ENCODE results near the gene GAL.

- PRO-cap: no peak
Measured at GRCh38 chr11:68316840-68317496, 4.6 kb downstream of the LRP5 start.

DNA sequence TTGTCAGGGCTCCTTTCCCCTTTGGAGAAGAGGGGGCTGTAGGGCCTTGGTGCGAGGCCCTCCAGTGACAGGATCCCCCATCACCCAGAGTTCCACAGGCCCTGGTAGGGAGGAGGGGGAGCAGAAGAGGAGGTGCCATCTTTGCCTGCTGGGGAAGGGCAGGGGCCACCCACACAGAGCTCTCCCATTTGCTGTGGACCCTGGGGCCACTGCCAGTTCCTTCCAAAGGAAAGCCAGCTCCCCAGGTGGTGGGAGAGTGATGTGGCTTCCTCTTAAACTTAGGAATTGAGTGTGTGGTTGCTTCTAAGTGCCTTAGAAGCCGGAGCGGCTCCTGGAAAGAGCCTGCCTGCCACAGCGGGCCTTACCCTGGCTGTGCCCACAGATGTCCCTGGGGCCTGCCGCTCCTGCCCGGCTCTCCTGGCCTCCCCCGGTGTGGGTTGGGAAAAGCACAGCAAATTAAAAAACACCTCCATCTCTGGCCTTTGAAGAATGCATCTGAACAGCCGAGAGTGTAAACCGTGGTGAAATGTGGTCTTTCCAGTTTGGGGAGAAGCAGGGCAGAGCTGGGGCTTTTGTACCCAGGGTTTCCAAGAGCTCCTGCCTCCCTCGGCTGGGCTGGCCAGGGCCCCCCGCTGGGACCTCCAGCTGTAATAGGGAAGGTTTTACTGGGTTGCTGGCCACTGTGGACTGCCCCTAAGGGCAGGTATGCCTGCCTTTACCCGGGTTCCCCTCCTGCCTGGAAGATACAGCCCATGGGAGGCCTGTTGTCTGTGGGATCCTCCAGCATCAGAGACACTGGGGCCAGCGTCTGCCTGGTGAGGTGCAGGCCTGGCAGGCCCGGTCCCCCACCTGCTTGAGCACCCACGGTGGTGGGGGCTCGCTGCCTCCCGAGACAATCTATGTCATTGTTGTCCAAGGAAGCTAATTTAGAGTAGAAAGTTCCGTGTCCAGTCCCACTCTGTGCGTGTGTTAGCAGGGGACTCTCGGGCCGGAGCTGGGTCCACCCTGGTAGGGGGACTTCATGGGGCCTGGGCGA is 30.2 kb downstream of the LRP5 start:
- PRO-cap: unidirectional peak, plus-strand start at position 315 of the sequence

- PRO-cap: no peak
Measured at GRCh38 chr11:68349453-68349925, 37.1 kb downstream of the LRP5 start.

- PRO-cap: unidirectional peak, minus-strand start at chr11:68354297
Measured at GRCh38 chr11:68353940-68354981, 41.9 kb downstream of the LRP5 start.

- PRO-cap: no peak
Measured at GRCh38 chr11:68403356-68403827, 57.2 kb upstream of the PPP6R3 start.

DNA sequence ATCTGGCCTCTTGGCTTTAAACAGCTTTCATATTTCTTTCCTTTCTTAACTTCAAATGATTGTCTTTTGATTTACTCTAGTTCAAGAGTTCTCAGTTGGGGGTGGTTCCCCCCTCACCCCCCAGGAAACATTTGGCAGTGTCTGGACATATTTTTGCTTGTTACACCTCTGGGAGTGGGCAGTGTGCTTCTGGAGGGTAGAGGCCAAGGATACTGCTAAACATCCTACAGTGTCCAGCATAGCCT is 3.1 kb downstream of the PPP6R3 start:
- PRO-cap: no peak

DNA sequence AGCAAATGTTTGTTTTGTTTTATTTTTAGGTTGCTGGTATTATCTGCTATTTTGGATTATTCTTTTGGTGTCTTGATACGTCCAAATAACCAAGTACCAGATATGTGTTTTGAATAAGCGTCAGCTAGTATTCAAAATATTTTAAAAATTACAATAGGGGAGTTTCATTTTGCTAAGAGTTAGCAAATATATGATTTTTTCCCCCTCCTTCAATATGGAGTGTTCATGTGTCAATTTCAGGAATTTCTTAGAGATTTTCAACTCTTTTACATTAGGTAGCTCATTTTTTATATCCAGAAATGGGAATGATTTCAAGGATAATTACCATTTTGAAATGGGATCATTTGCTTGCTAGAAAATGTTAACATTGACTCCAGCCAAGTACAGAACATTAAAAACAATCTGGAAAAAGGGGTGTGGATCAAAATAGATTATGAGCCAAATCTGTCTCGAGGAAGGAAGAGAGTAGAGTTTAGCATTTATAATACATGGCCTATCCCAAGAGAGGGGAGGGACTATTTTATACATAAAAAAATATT is 20.1 kb downstream of the PPP6R3 start:
- PRO-cap: no peak

DNA sequence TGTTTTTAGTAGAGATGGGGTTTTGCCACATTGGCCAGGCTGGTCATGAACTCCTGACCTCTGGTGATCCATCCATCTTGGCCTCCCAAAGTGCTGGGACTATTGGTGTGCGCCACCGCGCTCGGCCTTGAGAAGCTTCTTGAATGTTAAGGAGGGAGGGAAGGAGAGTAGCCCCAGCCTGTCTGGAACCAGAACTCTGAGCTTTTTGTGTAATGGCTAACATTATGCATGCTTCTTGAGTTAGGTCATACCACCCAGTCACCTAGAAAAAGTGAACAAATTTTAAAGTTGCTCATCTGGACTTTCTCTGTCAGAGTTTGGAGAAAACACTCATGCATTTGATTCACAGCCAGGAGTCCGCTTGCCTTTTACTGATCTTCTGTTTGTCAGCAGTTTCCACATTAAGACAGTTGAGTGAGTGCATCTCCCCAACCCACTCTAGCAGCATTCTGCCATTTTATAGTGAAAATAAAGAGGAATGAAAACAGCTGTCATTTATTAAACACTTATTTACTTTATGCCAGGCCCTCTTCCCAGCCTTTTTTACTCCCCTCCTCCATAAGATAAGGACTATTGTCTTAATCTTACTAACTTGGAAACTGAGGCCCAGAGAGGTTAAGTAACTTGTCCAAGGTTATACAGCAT is 82.1 kb downstream of the PPP6R3 start:
- PRO-cap: no peak

DNA sequence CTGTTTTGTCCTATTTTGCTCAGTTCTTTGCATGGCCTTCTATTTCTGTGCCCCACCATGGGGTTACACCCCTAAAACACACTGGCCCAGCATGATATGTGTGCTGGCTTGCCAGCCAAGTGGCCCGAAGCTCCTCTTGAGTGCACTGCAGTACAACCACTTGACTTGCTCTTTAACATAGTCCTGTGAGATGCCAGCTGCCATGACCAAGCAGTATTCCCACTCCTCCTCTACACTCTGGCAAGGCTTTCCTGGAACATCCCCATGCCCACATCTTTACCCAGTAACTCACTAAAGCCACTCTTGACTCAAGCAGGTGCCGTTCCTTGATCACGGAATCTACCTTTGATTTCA is 102.9 kb upstream of the GAL start:
- PRO-cap: no peak

DNA sequence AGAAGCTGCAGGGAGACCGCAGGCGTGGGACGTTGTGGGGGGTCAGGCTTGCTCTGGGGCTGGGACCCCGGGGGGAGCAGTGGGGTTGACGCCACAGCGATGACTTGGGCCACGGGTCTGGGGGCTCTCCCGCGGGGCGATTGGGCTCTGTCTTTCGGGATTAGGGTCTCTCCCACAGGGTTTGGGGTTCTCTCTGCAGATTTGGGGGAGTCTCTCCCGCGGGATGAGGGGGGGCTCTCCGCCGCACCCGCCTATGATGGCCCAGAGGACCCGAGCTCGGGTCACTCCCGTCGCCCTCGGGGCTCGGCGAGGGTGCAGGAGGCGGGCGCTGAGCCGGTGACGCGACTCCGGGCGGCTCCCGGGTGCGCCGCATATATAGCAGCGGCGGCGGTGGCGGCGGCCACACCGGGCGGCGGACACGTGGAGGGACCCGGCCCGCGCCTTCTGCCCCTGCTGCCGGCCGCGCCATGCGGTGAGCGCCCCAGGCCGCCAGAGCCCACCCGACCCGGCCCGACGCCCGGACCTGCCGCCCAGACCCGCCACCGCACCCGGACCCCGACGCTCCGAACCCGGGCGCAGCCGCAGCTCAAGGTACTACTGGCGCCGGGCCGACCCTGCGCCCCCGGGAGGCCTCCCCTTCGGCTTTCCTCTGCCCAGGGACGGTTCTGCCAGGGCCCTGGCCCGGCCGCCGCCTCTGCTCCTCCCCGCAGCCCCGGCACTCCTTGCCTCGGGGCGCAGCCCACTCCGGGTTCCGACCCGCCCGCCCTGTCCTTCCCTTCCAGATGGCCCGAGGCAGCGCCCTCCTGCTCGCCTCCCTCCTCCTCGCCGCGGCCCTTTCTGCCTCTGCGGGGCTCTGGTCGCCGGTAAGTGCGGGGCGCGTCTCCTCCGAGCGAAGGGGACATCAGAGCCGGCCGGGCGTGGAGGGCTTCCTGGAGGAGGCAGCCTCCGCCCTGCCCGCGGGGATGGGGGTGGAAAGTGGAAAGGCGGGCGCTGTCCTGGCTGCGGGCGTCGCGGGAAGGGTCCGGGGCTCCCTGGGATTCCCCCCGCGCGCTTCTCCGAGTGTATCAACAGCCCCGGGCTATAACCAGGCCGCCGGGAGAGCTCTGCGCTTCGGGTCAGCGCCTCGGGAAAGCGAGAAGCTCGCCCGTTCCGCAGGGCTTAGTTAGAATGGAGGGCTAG is at the start of gene GAL:
GAL (plus strand) TSS at position 403 of the 1,179 bp plus-strand sequence.
- PRO-cap: no peak

DNA sequence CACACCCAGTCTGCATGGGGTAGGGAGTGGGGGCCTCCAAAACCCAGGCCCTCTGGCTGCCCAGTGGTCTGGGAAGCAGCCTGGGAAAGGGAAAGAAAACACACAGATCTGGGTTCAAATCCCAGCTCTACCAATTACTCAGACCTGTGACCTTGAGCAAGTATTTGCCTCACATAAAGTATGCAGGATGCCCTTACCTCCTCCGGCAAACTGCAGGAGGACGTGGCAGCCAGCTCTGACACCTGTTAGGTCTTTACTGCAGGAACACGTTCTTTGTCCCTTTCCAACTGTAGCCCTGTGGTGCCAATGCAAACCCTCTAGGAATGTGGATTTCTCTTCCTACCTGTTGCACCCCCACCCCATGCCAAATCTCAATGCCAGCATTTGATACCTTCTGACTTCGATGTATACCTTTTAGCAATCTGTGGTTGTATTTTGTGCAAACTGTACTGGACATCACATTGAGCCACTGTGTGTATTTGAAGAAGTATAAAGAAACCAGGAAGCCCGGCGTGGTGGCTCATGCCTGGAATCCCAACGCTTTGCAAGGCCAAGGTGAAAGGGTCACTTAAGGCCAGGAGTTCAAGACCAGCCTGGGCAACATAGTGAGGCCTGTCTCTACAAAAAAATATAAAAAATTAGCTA is 5.9 kb downstream of the CPT1A start:
- PRO-cap: no peak

- PRO-cap: no peak
Measured at GRCh38 chr11:68839928-68840518, 1.7 kb downstream of the CPT1A start.

DNA sequence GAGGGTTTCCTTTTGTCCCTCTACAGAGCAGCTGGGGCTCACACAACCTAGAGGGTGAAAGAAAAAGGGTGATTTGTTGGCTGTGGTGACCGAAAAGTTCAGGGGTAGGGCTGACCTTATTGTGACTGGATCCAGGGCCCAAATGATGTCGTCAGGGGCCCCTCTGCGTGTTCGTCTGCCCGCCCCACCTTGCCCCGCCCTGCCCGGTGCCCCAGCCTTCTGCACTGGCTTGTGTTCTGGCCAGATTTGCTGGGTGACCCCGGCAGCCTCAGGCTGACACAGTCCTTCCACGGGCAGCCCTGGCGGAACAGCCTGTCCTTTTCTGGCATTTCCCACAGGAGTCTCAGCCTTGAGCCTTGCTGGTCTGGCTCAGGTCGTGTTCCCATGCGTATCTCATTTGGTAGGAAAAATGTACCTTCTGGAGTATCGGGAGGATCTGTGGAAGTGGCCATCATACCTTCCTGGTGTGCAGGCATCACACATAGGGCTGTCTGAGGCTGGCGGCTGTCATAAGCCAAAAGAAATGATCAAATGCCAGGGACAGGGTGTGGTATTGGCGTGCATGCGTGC is 31.0 kb downstream of the IGHMBP2 start:
- PRO-cap: no peak

GRCh38 chr11:69061416-69061680 is 12.6 kb downstream of the TPCN2 start:
- PRO-cap: no peak

GRCh38 chr11:69075104-69075969 is 26.6 kb downstream of the TPCN2 start:
- PRO-cap: bidirectional peak, plus-strand start at chr11:69075721, minus-strand start at chr11:69075502

- PRO-cap: no peak
Measured at GRCh38 chr11:69108428-69108627, 47.4 kb upstream of the SMIM38 start.

GRCh38 chr11:69138280-69138624 is 17.5 kb upstream of the SMIM38 start:
- PRO-cap: no peak

DNA sequence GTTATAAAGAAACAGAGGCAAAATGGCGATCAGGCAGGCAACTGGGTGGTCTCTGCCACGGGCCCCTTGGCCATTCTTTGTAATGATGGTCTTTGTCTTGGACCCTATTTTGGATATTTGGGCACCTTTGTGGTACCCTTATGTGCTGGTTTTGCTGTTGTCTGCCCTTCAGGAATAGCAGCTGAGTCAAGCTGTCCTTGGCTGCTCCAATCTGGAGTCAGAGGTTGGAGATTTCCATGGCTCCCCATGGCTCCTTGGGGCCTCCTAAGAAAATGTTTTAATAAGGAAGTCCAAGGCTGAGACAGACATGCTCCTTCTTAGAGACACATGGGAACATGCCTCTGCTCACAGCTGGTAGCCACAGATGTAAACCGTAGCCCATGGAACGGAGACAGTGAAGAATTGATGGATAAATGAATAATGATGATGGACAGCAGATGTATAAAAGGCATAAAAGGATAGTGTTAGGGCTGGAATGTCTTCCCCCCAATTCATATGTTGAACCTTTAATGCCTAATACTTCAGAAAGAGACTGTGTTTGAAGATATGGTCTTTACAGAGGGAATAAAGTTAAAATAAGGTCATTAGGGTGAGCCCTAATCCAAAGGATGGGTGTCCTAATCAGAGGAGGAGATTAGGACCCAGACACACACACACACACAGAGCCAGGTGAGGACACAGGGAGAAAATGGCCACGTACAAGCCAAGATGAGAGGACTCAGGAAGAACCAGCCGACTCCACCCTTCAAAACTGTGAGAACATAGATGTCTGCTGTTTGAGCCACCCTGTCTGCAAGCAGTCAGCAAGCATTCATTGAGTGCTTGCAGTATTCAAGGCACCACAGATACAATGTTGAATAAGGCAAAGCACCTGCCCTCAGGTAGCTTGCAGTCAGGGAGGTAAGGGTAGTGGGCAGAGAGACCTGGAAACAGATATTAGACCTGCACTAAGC is 5.8 kb downstream of the SMIM38 start:
- PRO-cap: no peak

GRCh38 chr11:69234032-69234382 is 59.9 kb upstream of the MYEOV start:
- PRO-cap: no peak

DNA sequence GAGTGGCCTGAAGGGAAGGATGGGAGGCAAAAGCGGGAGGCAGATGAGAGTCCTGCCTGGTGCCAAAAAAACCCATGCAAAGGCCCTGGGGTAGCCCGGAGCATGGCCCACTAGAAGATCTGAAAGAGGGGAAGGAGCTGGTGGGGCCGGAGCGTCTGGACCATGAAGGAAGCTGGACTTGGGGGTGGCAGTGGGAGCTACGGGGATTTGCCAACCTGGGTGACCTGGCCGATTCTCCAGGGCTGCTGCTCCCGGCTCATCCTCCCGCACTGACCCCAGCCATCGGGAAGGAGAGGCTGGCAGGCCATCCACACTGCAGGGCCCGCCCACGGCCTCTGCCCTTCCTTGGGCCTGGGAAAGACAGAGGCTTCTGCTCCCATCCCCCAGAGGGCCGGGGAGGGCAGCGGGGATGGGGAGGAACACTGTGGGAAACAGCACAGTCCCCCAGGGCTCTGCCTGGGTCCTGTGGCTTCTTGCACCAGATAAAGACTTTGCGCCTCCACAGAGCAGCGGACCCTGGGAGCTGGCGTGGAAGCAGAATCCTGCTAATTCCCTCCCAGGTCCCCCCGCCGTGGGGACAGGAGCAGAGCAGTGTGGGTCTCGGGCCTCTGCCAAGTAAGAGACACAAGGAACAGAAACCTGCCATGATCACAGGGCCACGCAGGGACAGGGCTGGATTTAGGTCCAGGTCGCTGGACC is 100.4 kb downstream of the MYEOV start:
- PRO-cap: no peak

Data from sciatic nerve (tissue), 1 donor.